ENCODE data around the genes ALKBH7, GPR108, MBD3L5 and MBD3L2.

GRCh38 chr19:6076322-6077421 lies 33.6 kb downstream of the RFX2 start:
- RRBS: no CpG with 5 or more reads among the region's 19 CpGs

DNA sequence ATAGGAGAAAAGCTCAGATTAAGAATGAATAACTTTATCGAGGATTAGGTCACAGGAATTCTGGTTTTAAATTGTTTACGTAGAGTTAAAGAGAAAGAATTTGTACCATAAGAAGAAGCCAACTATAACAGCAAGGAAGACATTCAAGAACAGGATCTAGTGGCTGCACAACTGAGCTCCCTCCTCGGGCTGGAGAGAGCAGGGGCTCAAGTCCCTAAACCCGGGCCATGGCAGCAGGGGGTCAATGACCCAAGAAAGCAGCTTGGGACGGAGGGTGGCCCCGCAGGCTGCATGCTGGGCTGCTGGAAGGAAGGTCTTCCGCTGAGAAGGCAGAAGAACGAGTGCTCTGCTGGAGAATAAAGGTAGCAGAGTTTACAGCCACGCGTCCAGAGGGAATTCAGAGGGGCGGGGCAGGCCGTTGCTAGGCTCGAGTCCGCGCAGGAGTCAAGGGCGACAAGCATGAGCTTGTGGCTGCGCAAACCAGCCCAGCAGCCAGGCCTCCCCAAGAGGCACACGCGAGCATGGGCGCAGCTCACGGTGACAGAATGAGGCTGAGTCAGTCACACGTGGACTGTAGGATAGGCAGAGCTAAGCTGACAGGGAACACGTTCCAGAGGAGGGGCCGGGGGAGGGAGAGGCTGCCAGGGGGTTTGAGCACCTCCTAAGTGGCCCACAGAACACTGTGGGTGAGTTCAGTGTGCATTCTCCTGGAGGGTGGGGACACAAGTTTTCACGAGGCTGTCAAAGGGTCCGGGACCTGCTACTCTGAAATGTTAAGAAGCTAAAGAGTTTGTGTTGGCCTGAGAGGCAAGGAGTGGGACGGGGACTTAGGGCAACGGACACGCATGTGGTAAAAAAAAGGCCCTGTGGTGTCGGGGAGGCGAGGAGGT lies 18.0 kb downstream of the RFX2 start:
- RRBS: no CpG with 5 or more reads among the region's 31 CpGs

DNA sequence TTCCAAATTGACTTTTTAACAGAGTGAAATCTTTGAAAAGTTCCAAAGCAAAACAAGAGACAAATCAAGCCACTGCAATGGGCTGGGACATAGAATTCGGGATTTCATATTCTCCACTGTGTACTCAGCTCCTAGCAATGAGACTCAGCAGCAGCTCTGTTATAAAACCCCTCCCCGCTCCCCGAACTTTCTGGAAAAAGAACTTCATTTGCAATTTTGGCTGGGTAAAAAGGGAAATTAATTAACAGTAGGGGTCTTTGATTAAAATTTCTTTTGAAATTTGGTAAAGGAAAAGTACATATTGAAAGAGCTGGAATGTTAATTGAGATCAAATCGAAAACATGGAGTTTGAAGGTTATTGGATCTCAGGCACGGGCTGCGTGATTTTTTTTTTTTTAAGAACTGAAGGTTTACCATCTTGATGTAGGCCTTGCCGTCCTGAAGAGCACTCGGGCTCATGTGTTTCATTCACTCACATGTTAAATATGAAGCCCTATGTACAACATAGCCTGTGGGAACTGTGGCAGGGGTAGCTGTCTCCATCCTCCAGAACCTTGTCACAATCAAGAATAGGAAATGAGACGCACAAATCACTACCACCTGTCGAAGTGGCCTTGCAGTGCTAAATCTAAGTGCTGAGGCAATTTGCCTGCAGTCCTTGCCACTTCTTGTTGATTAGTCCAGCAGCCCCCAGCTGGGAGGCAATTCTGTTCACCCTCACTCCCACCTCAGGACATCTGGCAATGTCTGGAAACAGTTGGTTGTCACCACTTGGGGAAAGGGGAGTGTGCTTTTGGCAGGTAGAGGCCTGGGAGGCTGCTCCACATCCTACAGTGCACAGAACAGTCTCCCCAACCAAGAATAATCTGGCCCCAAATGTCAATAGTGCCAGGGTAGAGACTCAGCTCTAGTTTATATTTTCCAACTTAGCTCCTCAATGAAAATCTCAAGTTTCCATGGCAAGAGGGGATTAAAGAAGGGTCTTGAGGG lies 10.9 kb downstream of the RFX2 start:
- RRBS: no CpG with 5 or more reads among the region's 10 CpGs

DNA sequence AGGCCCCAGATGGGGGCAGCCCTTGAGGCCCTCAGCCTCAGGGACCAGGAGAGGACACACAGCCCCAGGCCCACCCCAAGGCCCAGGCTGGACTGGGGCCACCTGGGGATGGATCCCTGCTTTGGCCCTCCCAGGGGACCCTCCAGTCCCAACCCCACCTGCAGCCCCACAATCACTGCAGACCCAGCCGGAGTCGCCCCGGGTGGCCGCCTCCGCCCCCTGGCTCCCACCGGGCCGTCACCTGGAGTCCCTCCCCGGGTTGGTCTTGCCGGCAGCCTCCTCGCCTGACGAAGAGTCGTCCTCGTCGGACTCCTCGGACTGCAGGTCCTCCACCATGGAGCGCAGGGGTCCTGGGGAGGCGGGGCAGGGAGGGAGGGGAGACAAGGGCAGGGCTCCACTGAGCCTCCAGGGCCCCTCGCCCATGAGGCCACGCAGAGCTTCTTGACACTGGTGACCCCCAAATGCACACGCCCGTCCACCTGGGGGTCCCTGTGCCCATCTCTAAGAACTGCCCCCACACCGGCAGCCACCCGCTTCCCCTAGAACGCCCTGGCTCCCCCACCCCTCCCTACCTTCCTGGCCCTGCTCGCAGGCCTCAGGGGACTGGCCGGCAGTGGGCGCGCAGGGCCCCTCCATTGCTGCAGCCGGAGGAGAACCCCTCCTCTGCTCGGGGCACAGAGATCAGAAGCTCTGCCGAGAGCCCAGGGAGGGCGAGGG lies 63.5 kb downstream of the MLLT1 start:
- RRBS: 67% methylated on average over 3 of the region's 32 CpGs

GRCh38 chr19:6278816-6279461 lies 836 bp downstream of the MLLT1 start:
- RRBS: 2% methylated on average over 10 of the region's 20 CpGs

DNA sequence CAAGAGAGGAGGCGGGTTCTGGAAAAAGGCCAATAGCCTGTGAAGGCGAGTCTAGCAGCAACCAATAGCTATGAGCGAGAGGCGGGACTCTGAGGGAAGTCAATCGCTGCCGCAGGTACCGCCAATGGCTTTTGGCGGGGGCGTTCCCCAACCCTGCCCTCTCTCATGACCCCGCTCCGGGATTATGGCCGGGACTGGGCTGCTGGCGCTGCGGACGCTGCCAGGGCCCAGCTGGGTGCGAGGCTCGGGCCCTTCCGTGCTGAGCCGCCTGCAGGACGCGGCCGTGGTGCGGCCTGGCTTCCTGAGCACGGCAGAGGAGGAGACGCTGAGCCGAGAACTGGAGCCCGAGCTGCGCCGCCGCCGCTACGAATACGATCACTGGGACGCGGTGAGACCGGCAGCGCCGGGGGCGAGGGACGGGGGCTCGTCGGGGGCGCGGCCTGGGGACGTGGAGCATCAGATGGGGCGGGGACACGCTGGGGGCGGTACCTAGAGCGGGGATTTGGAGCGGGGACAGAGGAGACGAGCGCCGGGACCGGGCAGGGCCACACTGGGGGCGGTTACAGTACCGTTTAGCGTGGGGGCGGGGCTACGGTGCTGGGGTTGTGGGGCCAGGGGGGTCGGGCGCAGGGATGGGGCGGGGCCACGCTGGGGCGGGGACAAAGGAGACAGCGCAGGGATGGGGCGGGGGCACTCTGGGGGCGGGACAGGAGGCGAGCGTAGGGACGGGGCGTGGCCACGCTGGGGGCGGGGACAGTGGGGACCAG lies at the start of gene ALKBH7:
ALKBH7 (plus strand) TSS at position 158 of the 767 bp plus-strand sequence.
- RRBS: no CpG with 5 or more reads among the region's 73 CpGs

DNA sequence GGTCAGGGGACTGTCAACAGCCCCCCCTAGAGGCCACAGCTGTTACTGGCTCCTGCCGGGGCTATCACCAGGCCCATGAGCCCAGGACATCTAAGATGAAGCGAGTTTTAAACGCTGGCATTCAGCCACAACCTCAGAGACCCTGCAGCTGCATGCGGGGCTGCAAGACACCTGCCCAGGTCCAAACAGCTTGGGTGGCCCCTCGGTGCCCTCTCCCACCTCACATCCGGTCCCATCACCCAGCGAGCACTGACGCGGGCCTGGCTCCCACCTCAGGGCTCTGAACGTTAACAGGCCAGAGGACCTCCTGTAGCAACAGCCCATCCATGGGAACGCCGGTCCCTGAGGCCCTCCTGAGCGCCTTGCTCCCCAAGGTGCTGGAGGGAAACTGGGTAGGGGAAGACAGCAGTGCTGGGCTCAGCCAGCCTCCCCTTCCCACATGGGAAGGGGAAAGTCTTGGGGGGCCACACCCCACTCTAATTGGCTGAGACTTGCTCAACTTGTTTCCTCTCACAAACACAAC lies 12.0 kb downstream of the KHSRP start:
- RRBS: no CpG with 5 or more reads among the region's 13 CpGs

DNA sequence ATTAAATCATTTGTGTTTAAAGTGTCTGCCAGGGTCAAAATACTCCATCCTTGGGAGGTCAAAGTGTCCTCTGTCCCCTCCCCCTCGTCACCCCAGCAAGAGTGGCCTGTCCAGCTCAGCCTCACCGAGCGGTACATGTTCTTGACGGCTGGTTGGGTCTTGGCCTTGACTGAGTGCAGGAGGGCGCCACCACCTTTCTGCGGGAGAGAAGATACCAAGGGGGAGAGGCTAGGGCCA lies 6.0 kb downstream of the CRB3 start:
- RRBS: no CpG with 5 or more reads among the region's 6 CpGs

DNA sequence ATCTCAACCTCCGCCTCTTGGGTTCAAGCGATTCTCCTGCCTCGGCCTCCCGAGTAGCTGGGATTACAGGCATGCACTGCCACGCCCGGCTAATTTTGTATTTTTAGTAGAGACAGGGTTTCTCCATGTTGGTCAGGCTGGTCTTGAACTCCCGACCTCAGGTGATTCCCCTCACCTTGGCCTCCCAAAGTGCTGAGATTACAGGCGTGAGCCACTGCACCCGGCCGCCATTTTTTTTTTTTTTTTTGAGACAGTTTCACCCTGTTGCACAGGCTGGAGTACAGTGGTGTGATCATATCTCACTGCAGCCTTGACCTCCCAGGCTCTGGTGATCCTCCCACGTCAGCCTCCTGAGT lies 3.2 kb upstream of the TUBB4A start:
- RRBS: no CpG with 5 or more reads among the region's 11 CpGs

- RRBS: no CpG with 5 or more reads among the region's 17 CpGs
These were observed 7.3 kb upstream of the TUBB4A start for GRCh38 chr19:6509253-6509936.

- RRBS: 4% methylated on average over 4 of the region's 30 CpGs
These were observed 13.9 kb upstream of the TNFSF9 start for GRCh38 chr19:6516781-6517415.

GRCh38 chr19:6521807-6522730 lies 8.8 kb upstream of the TNFSF9 start:
- RRBS: no CpG with 5 or more reads among the region's 21 CpGs

- RRBS: no CpG with 5 or more reads among the region's 20 CpGs
These were observed 8.1 kb downstream of the C3 start for GRCh38 chr19:6712152-6713038.

DNA sequence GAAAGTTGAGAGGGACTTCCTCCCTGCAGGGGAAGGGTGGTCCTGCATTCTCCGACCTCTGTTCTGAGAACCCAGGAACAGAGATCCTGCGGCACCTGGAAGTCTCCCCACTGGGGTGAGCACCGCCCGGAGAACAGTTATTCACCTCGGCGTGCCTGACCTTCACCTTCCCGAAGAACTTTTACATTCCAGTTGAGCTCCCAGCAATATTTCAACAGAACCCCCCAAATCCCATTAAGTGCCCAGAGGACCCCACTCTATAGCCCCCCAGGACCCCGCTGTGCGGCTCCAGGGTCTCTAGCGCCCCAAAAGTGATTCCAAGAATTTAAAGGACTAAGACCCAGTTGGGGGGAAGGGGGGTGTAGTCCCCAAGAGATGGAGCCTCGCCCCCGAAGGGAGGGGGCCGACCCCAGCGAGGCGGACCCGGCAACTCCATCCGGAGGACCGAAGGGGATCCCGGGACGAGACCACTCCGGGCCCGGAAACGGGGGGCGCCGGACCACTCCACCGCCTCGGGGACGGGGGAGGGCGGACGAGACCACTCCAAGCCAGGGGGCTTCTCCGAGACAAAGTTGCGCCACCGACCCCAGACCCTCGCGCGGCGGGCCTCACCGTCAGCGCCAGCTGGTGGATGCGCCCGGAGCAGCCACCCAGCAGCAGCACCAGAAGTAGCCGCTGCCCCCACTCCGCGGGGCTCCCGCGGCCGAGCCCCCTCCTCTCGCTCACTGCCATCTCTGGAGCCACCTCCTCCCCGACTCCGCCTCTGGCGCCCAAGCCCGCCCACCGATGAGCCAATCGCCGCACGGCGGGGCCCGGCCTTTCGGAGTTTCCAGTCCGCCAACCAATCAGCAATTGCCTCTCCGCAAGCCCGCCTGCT lies at the start of gene GPR108:
GPR108 (minus strand) TSS at position 736 of the 877 bp plus-strand sequence.
- RRBS: 2% methylated on average over 4 of the region's 62 CpGs

- RRBS: no CpG with 5 or more reads among the region's 11 CpGs
These were observed at the start of gene MBD3L5 for GRCh38 chr19:7030178-7030876. MBD3L5 (plus strand) TSS chr19:7030578.

GRCh38 chr19:7048981-7049520 lies at the start of gene MBD3L2:
MBD3L2 (plus strand) TSS chr19:7049321.
- RRBS: no CpG with 5 or more reads among the region's 10 CpGs

GRCh38 chr19:7082739-7083486 lies 13.4 kb downstream of the ZNF557 start:
- RRBS: no CpG with 5 or more reads among the region's 14 CpGs

- RRBS: no CpG with 5 or more reads among the region's 9 CpGs
These were observed 46.7 kb downstream of the ZNF557 start for GRCh38 chr19:7115996-7116713.

DNA sequence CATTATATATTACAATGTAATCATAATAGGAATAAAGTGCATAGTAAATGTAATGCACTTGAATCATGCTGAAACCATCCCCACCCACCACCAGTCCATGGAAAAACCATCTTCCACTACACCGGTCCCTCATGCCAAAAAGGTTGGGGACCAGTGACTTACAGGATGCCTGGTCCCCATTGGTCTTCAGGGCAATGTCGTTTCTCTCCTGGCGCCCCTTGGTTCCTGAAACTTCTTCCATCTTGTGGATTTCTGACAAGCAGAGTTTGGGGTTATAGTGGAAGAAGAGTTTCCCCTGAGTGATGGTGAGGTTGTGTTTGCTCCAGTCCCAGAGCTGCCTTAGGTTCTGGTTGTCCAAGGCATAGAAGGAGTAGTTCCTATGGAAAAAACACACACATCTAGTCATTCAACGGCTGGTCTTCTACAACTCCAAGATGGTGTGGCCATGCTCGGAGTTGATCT lies 100.9 kb downstream of the ZNF557 start:
- RRBS: no CpG with 5 or more reads among the region's 5 CpGs

- RRBS: no CpG with 5 or more reads among the region's 19 CpGs
These were observed 94.6 kb downstream of the INSR start for GRCh38 chr19:7199220-7200408.

Measured in renal cortical epithelial cell (primary cell).